ENCODE results near the genes TAS2R4, TAS2R38 and PRSS2.

GRCh38 chr7:140260222-140261012 lies 83.6 kb upstream of the KDM7A start:
- CAGE, long polyA plus RNA, result no peak
- RRBS, result no CpG with 5 or more reads among the region's 11 CpGs

GRCh38 chr7:140443809-140444294 lies 35.5 kb downstream of the MKRN1 start:
- CAGE, long polyA plus RNA, result no peak
- RRBS, result no CpG with 5 or more reads among the region's 7 CpGs

DNA sequence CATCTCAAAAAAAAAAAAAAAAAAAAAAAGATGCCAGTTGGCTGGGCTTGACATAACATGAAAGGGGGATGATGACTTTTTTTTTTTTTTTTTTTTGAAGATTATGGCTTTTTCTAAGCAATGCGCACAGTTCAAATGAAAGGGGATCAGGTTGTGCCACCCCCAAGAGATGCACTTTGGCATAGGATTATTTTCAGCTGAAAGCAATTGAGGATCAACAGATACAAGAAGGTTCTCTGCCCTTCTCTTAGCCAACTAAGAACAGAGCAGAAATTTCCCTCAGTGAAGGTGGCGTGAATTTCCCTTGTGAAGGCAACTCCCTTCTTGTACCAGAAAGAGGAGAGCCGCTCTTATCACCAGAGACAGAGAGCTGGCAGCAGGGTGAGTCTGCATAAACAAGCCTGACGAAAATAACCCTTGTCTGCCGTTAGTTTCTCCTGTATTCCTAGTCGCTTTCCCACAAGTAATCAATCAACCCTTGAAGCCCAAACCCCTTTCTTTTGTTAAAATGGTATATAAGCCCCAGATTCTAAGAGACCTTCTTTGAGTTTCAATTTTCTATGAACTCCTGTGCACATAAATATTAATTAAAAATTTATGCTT lies 28.6 kb upstream of the MKRN1 start:
- CAGE, long polyA plus RNA, result no peak
- RRBS, result no CpG with 5 or more reads among the region's 6 CpGs

GRCh38 chr7:140553280-140553670 lies 74.0 kb upstream of the MKRN1 start:
- CAGE, long polyA plus RNA, result no peak
- RRBS, result no CpG with 5 or more reads among the region's 11 CpGs

DNA sequence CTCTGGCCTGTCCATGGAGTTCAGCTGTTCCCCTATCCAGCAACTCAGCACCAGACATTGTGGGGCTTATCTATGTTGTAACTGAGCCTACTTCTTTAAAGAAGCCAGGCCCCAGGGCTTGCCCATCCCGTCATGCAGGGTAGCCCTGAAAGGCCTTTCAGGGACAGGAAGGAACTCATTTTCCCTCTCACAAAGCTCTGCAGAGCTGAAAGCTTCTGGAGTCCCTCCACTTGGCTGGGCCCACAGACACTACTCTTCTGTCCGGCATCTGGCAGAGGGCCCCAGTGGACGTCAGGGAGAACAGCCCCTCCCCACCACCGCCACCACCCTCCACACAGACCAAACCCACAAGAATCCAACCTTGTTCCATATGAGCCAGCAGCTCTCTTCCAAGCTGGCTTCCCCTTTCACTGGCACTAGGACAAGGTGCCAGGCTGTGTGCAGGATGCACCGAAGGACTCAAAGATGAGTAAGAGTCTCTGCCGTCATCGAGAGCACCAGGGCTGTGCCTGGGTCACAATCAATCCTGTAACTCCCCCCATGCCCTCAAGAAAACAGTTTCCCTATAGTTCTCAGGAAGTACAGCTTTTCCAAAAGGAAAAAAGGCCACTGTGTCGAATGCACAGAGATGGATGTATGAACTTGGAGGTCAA lies 33.0 kb downstream of the DENND2A start:
- CAGE, long polyA plus RNA, result no peak
- RRBS, result no CpG with 5 or more reads among the region's 8 CpGs

- CAGE, long polyA plus RNA, result no peak
- RRBS, result 71% methylated on average over 5 of the region's 18 CpGs
Observed at GRCh38 chr7:140671854-140672536, 750 bp upstream of the ADCK2 start.

DNA sequence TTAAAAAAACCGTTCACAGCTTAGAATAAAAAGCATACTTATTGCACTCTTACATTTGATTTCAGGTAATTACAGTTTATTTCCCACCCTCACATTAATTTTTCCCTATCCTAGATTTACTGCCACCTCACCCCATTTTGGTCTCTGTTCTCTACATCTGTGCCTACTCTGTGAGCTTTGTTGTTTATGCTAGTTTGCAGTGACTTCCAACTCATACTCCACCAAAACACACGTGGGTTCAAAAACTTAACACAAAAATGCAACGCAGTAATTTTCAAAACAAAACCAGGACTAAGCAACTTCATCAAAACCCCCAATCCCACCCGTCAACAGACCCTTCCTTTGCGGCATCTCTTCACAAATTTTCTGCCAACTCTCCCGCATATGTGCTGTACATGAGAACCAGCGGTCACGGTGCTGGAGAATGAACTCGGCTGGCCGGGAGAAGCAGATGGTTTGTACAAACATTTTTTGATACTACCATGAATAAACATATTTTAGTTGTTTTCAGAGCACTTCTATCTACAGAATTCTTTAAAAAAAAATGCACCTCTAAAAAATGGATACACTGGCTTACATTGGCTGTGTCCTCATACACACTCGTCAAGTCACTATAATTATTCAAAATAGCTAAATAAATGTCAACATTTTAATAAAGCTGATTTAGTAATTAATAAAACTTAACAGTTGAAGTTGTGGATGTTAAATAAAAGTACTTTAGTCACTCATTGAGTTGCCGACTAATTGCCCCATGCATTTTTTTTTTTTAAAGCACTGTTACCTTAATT lies 24.2 kb downstream of the NDUFB2 start:
- CAGE, long polyA plus RNA, result no peak
- RRBS, result no CpG with 5 or more reads among the region's 12 CpGs

- CAGE, long polyA plus RNA, result no peak
- RRBS, result 3% methylated on average over 8 of the region's 28 CpGs
Observed at GRCh38 chr7:141071018-141071736, 2.7 kb upstream of the TMEM178B start.

DNA sequence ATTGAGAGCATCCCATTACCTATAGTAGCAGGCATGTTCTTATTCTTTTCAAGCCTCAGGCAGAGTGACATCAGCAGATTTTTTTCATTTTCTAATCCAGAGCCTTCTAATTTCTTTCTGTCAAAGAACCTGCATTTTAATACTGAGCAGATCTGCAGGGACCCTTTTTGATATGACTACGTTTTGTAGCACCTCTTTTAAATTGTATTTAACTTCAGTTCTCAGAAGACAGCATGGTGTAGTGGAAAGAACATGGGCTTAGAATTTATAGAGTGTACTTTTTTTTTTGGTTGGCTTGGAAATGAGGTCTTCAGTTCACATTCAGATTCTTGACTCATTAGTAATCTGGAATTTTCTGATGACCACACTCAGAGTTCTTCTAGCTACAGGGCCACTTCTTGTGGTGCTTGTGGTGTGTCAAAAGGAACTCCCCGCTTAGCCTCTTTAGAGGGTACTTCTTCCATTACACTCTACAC lies 34.6 kb downstream of the AGK start:
- CAGE, long polyA plus RNA, result no peak
- RRBS, result no CpG with 5 or more reads among the region's 2 CpGs

- CAGE, long polyA plus RNA, result no peak
- RRBS, result no CpG with 5 or more reads among the region's 7 CpGs
Observed at GRCh38 chr7:141649429-141649786, 52.6 kb downstream of the DENND11 start.

- CAGE, long polyA plus RNA, result no peak
- RRBS, result no CpG with 5 or more reads among the region's 26 CpGs
Observed at GRCh38 chr7:141685284-141685971, 16.5 kb downstream of the DENND11 start.

GRCh38 chr7:141776374-141776787 lies at the start of gene TAS2R4:
Gene TAS2R4 (plus strand): TSS chr7:141776674.
- CAGE, long polyA plus RNA, result no peak
- RRBS, result no CpG with 5 or more reads among the region's 1 CpG

GRCh38 chr7:141973662-141974122 lies at the start of gene TAS2R38:
Gene TAS2R38 (minus strand): TSS chr7:141973773.
- CAGE, long polyA plus RNA, result no peak
- RRBS, result no CpG with 5 or more reads among the region's 9 CpGs

DNA sequence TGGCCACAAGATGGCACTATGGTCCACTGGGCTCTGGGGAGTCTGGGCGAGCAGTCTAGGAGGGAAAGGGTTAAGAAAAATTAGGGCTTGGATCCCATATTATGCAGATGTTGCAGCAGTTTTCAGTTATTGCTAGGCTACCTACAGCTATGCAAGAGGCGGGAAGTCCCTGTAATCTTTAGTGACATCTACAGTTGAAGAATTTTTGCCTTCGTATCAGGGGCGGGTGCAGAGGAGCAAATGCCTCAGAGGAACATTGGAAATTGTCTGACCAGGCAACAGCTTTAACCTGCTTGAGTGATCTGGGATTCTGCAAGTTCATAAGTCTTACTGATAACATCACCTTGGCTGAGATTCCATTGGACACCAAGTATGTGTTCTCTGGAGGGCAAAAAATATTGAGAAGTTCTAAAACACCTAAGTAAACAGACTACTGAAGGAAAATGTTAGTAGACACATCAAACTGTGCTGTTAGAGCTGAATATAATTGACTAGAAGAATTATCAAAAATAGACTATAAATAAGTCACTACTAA lies 238.9 kb upstream of the PRSS58 start:
- CAGE, long polyA plus RNA, result no peak
- RRBS, result no CpG with 5 or more reads among the region's 4 CpGs

DNA sequence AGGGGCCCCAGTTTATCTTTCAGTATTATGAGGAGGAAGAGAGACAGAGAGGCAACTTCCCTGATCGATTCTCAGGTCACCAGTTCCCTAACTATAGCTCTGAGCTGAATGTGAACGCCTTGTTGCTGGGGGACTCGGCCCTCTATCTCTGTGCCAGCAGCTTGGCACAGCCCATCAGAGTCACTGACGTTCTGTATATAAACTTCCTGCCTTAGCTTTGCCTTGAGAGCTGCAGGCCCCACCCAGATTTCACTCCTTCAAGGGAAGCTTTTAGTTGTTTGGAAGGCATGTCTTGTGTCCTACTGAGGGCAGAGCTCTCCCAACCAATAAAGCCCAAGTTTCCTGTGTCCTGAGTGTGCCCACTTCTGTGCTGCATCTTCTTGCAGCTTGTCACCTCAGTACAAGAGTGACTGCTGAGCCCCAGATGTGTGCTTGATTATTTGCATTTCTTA lies 242.5 kb upstream of the PRSS58 start:
- CAGE, long polyA plus RNA, result no peak
- RRBS, result no CpG with 5 or more reads among the region's 4 CpGs

- CAGE, long polyA plus RNA, result no peak
- RRBS, result no CpG with 5 or more reads among the region's 9 CpGs
Observed at GRCh38 chr7:142520247-142521032, 228.8 kb upstream of the PRSS1 start.

DNA sequence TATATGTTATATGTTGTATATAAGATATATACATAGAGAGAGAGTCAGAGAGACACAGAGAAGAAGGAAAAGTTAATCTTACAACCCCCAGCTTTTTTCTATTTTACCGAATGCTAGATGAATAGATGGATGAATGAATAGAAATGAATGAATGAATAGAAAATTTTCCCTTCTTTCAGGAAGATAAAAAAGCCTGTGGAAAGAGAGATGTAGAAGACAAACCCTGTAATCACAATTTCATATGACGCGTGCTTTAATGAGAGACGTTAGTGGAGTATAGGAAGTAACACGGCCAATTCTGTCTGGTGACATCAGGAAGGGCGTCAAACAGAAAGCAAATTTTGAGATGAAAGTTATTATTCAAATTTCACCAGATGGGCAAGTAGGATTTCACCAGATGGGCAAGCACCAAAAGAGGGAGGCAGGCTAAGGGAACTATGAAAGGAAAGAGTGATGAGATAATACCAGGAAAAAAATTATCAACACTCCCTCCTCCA lies 128.9 kb upstream of the PRSS1 start:
- CAGE, long polyA plus RNA, result no peak
- RRBS, result no CpG with 5 or more reads among the region's 6 CpGs

DNA sequence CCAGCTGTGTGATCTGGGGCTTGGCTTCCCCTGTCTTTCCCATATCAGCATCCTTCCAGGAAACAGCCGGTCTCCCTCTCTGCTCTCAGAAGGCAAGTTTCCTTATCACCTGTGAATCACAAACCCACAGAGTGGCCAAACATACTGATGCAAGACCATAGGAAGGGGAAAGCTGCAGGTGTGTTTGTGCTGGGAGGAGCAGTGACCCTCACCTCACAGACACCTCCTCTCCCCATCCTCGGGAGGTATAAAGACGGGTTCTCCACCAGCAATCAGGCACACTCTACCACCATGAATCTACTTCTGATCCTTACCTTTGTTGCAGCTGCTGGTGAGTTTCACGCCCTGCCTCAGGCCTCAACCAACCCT lies at the start of gene PRSS2:
Gene PRSS2 (plus strand): TSS at position 279 of the 369 bp plus-strand sequence.
- CAGE, long polyA plus RNA, result no peak
- RRBS, result no CpG with 5 or more reads among the region's 4 CpGs

- CAGE, long polyA plus RNA, result no peak
- RRBS, result no CpG with 5 or more reads among the region's 10 CpGs
Observed at GRCh38 chr7:142795082-142795931, 24.5 kb downstream of the PRSS2 start.

DNA sequence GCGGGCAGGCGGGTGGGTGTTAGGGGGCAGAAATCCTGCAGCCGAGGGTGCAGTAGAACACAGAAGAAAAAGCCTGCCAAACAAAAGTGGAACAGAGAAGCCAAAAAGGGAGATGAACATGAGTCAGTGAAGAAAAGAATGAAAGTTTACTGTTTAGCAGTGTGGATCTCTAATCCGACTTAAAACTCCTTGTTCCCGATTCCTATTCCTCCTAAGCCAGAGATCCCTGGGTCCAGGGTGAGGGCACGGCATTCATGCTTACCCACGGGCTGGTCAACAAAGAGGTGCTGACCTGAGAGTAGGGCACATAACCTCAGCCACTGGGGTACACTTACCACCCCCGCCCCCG lies 27.1 kb downstream of the PRSS2 start:
- CAGE, long polyA plus RNA, result no peak
- RRBS, result no CpG with 5 or more reads among the region's 9 CpGs